ENCODE measurements around a stretch of chr3.

GRCh38 chr3:66962766-66963079, 35.4 kb upstream of the KBTBD8 start:
- PRO-cap, 5 experiments: no peak in any of the 5 experiments
- RAMPAGE, long total RNA, 2 experiments: no peak in any of the 2 experiments
- RRBS: no CpG with 5 or more reads among the region's 2 CpGs

DNA sequence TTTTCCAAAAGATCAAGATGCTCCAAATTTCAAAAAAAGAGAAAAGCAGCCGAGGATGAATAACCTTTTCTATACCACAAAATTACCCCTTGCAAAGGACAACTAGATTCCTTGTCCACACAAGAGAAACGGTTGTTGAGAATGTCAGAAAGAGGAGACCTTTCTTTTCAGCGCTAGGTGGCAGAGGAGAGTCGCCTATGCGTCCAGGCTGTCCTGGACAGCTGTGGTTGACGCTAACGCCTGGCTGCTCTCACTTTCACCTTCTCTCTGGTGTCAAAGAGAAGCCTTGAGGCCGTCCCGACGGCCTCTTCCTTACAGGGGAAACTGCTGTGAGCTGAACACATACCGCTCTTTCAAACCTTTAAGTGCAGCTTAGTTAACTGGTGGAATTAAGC, 26.3 kb upstream of the KBTBD8 start:
- PRO-cap, 5 experiments: no peak in any of the 5 experiments
- RAMPAGE, long total RNA, 2 experiments: no peak in any of the 2 experiments
- RRBS: no CpG with 5 or more reads among the region's 11 CpGs

- PRO-cap, 5 experiments: no peak in any of the 5 experiments
- RAMPAGE, long total RNA, 2 experiments: no peak in any of the 2 experiments
- RRBS: no CpG with 5 or more reads among the region's 1 CpG
Observed at GRCh38 chr3:68052566-68053019, 48.5 kb downstream of the TAFA1 start.

- PRO-cap, 5 experiments: no peak in any of the 5 experiments
- RAMPAGE, long total RNA, 2 experiments: no peak in any of the 2 experiments
- RRBS: no CpG with 5 or more reads among the region's 3 CpGs
Observed at GRCh38 chr3:68057557-68058295, 53.7 kb downstream of the TAFA1 start.

DNA sequence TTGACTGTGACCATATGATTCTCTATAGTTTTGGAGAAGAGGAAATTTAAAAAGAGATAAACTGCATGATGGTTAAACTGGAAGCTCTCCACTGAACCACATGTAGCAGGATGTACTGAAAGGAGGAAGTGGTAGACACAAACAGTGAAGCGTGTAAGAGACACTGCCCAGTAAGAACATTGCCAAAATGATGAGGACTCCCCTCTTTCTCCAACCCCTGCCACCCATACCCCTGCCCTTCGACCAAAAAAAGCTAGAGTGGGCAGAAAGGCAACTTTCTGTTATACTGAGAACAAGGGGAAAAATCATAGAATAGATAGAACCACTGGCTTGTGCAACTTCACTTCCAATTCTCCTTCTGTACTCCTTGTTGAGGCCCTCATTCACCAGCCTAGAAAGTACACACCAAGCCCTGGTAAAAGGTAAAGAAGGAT, 6.4 kb upstream of the TMF1 start:
- PRO-cap, 5 experiments: no peak in any of the 5 experiments
- RAMPAGE, long total RNA, 2 experiments: no peak in any of the 2 experiments
- RRBS: no CpG with 5 or more reads among the region's 2 CpGs

GRCh38 chr3:69087437-69087804, 2.7 kb downstream of the ARL6IP5 start:
- PRO-cap, 5 experiments: no peak in any of the 5 experiments
- RAMPAGE, long total RNA, 2 experiments: no peak in any of the 2 experiments
- RRBS: no CpG with 5 or more reads among the region's 1 CpG

DNA sequence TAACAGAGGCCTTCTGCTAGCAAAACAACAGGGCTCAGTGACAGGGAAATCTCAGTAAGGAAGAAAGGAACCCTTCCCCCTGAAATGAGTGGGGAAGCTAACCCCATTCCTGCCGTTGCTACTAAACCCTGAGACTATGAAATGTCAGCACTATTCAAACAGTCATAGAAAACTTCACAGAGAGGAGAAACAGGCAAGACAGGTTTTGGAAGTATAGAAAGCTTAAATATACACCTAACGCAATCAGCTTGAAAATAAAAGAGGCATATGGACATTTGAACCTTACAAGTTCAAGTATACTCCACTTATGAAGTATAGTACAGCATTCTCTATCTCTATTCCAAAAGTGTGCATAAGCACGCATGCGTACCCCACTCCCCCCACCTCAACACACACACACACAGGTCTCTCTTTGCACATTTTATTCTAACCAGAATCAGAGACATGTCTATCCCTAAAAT, 17.6 kb upstream of the FRMD4B start:
- PRO-cap, 5 experiments: no peak in any of the 5 experiments
- RAMPAGE, long total RNA, 2 experiments: no peak in any of the 2 experiments
- RRBS: no CpG with 5 or more reads among the region's 4 CpGs

DNA sequence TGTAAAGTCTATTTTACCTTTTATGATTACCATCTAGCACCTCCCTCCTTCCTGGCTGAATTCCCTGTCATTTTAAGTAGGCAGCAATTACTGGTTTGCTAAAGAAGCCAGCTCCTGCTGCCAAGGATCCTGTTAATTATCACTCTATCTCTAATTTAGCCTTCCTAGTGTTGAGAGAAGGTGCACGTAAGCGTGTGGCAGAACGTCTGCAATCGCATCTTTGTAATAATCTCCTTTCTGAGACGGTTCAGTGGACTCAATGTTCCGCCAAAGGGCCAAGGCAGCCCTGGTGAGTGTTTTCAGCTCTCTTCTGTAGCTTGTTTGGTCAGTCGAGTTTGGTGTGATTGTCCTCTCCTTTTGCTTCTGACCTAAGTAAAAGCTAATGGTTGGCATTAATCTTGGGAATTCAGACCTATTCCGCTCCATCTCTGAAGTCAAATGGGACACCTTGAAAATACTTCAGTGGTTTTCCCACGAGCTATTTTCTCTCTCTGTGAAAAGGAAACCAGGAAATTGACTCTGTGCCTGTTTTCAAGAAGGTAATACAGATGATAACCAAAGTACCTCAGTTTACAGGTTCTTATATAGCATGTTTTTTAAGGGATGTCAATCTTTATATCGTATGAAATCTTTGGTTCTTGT, 24.3 kb downstream of the MITF start:
- PRO-cap, 5 experiments: no peak in any of the 5 experiments
- RAMPAGE, long total RNA, 2 experiments: no peak in any of the 2 experiments
- RRBS: no CpG with 5 or more reads among the region's 10 CpGs

DNA sequence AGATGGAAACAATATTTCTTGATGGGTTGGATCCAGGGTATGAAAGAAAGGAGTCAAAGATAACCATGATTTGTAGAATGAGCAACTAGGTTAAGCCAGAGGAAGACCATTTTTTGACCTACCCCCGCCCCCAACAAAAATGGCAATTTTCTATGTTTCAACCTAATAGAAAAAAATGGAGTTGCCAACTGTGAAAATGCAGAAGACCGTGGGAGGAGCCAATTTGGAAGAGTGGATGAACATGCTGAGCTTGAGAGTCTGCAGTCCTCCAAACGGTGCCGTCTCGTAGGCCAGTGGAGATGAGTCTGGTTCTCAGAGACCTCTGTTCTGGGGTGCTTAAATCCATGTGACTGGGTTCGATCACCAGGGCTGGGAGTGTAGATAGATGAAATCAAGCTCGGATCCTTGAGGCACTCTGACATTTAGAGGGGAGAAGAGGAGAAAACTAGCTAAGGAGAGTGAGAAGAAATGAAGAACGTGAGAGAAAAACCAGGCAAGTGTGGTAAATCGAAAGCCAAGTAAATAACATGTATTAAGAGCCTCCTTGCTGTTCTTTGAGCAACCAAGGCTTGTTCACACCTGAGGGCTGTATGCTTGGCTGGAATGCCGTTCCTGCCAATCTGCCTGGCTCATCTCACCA, 190.7 kb downstream of the MITF start:
- PRO-cap, 5 experiments: no peak in any of the 5 experiments
- RAMPAGE, long total RNA, 2 experiments: no peak in any of the 2 experiments
- RRBS: no CpG with 5 or more reads among the region's 10 CpGs

DNA sequence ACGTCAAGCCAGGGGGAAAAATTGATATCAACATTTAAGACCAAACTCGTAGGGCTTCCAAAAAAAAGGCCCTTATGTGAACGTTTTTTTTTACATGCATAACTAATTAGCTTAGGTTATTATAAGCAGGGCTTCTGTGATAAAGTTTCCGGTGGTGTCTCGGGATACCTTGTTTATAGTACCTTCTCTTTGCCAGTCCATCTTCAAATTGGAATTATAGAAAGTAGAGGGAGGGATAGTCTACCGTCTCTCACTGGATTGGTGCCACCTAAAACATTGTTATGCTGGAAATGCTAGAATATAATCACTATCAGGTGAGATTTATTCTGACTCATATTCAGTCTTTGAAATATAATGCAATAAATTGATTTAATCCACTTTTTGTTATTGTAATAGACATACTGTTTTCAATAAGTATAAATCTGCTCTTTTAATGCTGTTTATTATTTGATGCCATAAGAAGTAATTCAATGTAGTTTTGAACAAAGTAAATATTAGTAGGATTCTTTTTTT, 197.2 kb downstream of the MITF start:
- PRO-cap, 5 experiments: no peak in any of the 5 experiments
- RAMPAGE, long total RNA, 2 experiments: no peak in any of the 2 experiments
- RRBS: no CpG with 5 or more reads among the region's 6 CpGs

- PRO-cap, 5 experiments: no peak in any of the 5 experiments
- RAMPAGE, long total RNA, 2 experiments: no peak in any of the 2 experiments
- RRBS: no CpG with 5 or more reads among the region's 2 CpGs
Observed at GRCh38 chr3:71031181-71031711, 552.3 kb downstream of the FOXP1 start.

- PRO-cap, 5 experiments: no peak in any of the 5 experiments
- RAMPAGE, long total RNA, 2 experiments: no peak in any of the 2 experiments
- RRBS: no CpG with 5 or more reads among the region's 6 CpGs
Observed at GRCh38 chr3:71100015-71100632, 483.4 kb downstream of the FOXP1 start.

GRCh38 chr3:71142889-71143280, 440.6 kb downstream of the FOXP1 start:
- PRO-cap, 5 experiments: no peak in any of the 5 experiments
- RAMPAGE, long total RNA, 2 experiments: no peak in any of the 2 experiments
- RRBS: no CpG with 5 or more reads among the region's 4 CpGs

GRCh38 chr3:71372291-71372810, 211.2 kb downstream of the FOXP1 start:
- PRO-cap, 5 experiments: no peak in any of the 5 experiments
- RAMPAGE, long total RNA, 2 experiments: no peak in any of the 2 experiments
- RRBS: no CpG with 5 or more reads among the region's 8 CpGs

DNA sequence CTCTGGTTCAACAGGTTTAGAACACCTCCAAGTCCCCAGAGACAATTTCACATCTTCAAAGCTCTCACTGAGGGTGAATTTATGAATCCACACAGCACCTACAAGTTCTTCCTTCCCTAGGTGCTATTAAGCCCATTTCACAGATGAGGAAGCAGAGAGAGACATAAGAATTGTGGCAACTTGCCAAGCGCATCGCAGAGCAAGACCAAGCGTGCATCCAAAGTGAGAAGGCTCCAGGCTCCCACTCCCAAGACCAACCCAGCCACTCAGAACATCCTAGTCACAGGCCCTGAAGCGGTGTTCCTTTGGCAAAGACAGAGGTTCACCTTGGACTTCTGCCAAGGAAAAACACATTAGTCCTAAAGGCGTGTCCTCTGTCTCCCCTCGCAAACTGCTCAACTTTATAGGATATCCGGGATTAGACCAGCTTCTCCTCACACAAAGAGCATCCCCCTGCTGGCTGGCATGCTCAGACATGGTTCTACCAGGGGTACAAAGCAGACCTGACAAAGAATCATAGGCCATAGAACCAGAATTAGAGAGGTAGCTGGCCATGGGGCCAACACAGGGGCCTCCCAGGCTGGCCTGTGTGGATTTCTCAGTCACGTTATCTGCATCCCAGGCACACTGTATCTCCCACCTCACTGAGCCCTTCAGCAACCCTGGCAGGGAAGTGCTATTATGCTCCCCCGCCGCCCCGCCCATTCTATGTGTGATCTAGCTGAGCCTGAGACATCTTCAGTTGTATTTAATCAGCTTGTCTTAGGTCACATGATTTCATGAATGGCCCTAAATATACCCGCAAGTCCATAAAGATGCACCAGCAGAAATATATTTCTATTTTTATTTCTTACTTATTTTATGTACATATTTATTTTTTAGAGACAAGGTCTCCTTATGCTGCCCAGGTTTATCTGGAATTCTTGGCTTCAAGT, 160.2 kb downstream of the FOXP1 start:
- PRO-cap, 5 experiments: no peak in any of the 5 experiments
- RAMPAGE, long total RNA, 2 experiments: no peak in any of the 2 experiments
- RRBS: no CpG with 5 or more reads among the region's 12 CpGs

DNA sequence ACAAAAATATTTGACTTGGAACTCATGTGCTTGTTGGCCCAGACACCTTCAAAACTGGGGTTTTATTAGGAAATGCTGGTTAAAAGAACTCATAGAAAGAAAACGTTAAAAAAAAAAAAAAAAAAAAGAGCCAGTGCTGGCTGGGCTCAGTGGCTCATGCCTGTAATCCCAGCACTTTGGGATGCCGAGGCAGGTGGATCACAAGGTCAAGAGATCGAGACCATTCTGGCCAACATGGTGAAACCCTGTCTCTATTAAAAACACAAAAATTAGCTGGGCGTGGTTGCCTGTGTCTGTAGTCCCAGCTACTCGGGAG, 31.5 kb upstream of the FOXP1 start:
- PRO-cap, 5 experiments: peak in 3 of 5 experiments; most common minus-strand start position 56 of the sequence (in 3)
- RAMPAGE, long total RNA, 2 experiments: no peak in any of the 2 experiments
- RRBS: no CpG with 5 or more reads among the region's 5 CpGs

DNA sequence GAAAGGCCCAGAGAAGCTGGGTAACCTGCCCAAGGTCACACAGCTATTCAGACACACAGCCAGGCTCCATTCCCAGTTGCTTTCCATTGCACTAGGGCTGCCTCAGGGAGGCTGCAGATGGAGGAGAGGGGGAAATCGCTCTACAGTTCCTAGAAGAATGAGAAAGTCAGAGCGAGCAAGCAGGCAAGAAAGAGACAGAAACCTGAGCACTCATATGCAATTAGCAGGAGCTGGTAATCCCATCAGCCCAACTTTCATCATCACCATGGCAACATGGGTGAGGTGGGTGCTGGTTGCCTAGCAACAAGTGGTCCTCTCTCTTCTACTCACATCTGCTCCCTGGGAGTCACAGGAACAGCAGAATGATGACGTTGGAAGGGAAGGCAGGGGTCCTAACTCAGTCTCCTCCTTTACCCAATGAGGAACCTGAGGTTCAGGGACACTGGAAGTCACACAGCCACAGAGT, 3.7 kb upstream of the EIF4E3 start:
- PRO-cap, 5 experiments: no peak in any of the 5 experiments
- RAMPAGE, long total RNA, 2 experiments: no peak in any of the 2 experiments
- RRBS: no CpG with 5 or more reads among the region's 3 CpGs

GRCh38 chr3:72097017-72097728, 312.2 kb upstream of the PROK2 start:
- PRO-cap, 5 experiments: no peak in any of the 5 experiments
- RAMPAGE, long total RNA, 2 experiments: no peak in any of the 2 experiments
- RRBS: no CpG with 5 or more reads among the region's 2 CpGs

DNA sequence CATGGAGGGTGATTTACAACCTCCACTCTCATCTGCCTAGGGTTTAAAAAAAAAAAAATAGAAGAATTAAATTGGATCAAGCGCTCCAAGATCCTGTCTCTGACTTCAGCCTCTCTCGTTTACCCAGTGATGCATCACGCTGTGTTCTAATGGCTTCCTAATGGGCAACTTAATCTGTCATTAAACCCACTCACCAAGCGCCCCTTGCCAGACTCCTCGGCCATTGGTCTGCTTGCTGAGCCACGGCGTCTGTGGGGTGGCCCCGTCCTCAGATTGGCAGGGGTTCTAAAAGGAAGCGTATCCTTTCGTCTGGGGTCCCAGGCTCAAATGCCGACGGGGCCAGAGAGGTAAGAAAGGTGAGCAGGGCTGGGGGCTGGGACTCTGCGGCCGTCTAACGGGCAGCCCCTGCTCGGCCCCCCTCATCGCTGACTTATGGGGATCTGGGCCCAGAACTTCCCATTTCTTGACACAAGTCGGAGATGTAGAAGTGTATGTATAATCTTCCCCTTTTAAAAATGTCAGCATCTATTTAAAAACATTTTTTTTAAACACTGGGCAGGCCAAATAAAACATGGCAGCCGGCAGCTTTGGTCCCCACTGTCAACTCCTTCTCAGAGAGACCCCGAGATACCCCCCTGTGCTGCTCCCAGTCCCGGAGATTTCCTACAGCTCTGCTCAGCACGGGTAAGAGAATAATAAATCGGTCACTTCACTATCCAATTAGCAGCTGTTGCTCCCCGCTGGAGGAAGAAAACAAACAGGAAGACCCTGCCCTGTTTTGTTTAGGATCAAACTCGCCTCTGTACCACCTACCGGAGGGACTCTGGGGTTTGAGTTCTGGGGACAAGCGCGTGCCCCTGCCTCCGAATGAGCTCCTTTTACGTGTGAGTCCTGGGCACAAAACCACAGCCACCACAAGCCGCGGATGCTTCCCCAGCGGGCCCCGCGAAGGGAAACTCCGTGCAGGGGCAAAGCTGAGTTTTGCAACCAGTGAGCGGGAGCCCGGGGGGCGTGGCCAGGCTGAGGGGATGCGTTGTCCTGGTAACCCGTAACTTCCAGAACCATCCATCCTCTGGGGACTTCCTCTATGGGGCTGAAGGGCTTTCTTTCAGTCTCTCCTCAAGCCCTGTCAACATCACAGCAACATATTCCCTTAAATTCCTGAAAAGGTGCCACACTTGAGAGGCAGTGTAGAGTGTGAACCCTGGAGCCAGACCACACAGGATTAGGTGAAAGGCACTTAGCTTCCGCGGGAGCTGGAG, 315.5 kb upstream of the PROK2 start:
- PRO-cap, 5 experiments: peak in 3 of 5 experiments; most common plus-strand start position 1,111 of the sequence (in 1); most common minus-strand start position 945 of the sequence (in 2)
- RAMPAGE, long total RNA, 2 experiments: no peak in any of the 2 experiments
- RRBS: 9% methylated on average over 3 of the region's 43 CpGs

DNA sequence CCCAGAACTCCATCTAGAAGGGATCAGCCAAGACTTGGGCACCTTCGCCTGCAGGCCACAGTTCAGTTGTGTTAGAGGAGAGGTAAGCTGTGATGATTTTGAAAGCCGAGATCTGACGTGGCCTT, 338.9 kb upstream of the PROK2 start:
- PRO-cap, 5 experiments: peak in 4 of 5 experiments; most common minus-strand start position 73 of the sequence (in 3)
- RAMPAGE, long total RNA, 2 experiments: no peak in any of the 2 experiments
- RRBS: no CpG with 5 or more reads among the region's 3 CpGs